ENCODE measurements around the genes WDR4 and U2AF1.

DNA sequence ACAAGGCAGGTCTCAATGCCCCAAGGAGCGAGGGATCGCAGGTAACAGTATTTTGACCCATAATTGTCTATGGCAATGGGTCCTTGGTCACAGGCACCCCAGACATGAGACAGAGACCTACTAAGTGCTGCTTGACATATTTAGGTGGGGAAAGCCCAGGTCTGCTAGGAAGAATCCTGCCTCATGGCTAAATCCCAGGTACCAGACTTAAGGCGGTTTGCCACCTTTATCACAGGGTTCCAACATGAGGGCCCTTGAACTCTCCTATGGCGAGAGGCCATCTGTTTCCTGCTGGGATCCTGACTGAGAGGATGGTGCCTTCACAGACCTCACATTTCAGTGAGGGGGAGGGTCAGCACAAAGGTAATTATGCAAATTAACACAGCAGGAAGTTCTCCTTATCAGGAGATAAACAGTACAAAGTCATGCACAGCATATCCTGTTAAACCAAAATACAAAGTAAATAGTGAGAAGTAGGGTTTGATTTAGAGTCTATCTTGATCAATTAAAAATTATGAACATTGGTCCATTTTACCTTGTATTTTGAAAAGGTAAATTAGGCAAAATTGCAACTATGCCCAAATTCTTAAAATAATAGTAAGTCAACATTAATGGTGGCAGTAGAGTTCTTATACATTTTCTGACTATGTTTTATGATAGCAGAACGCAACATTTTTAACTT is 33.5 kb downstream of the RSPH1 start:
- PRO-cap, 5 experiments = peak in 2 of 5 experiments; most common minus-strand start position 338 of the sequence (in 2)
- RAMPAGE, long total RNA, 2 experiments = no peak in any of the 2 experiments
- RRBS = no CpG with 5 or more reads among the region's 5 CpGs

DNA sequence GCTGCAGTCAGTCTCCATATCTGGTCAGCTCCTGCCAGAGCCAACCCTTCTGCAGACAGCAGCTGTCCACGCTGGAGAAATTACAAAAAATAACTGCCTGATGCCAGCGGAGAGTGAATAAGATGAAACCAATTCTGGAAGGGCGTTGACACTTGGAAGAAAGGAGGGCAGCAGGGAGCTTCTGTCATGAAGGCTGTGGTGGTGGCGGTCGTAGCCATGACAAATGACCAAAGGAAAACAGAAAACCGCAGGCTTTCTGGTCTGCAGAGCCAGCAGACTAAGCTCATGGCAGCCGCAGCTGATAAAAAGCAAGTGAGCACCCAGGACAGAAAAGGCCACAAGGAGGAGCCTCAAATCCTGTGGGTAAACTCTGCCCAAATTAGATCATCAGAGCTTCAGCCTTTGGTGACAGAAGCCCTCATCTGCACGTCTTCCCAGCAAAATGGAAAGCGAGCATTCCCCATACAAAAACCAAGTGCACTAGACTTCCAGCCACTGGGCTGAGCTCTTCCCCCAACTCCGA is 28.8 kb downstream of the RSPH1 start:
- PRO-cap, 5 experiments = no peak in any of the 5 experiments
- RAMPAGE, long total RNA, 2 experiments = no peak in any of the 2 experiments
- RRBS = no CpG with 5 or more reads among the region's 10 CpGs

- PRO-cap, 5 experiments = no peak in any of the 5 experiments
- RAMPAGE, long total RNA, 2 experiments = no peak in any of the 2 experiments
- RRBS = no CpG with 5 or more reads among the region's 21 CpGs
These were observed 25.6 kb downstream of the SLC37A1 start for GRCh38 chr21:42539108-42539852.

DNA sequence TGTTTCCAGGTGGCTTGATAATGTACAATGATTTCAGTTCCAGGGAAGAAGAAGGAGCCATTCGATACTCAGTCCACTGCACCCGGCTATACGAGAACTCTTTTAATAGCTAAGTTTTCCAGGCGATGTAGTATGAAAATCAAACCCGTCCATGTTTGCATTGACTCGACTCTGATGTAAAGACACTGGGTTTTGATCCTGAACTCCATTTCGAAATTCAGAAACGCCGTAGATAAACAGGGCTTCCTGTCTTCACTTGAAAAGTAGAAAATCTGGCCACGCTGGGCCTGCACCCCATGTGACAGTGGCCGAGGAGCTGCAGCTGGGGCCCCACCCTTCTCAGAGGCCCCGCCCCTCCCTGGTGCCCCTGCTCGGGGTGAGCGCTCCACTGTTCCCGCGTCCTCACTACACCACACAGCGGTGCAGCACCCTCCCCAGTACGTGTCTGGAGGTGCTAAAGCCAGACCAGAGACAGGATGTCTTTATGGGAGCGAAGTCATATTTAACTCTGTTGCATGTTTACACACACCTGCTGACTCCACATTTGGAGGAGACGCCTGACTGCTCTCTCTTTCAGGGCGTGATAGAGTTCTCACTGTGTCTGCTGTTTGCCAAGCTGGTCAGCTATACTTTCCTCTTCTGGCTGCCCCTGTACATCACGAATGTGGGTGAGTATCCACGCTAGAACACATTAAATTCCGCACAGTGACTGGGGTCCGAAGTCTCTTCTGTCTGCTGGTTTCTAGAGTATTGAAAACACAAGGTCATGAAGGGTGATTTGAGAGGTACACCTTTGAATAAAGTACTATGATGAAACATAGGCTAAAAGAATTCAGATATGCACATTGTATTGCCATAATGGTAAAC is 48.1 kb downstream of the SLC37A1 start:
- PRO-cap, 5 experiments = no peak in any of the 5 experiments
- RAMPAGE, long total RNA, 2 experiments = no peak in any of the 2 experiments
- RRBS = no CpG with 5 or more reads among the region's 25 CpGs

DNA sequence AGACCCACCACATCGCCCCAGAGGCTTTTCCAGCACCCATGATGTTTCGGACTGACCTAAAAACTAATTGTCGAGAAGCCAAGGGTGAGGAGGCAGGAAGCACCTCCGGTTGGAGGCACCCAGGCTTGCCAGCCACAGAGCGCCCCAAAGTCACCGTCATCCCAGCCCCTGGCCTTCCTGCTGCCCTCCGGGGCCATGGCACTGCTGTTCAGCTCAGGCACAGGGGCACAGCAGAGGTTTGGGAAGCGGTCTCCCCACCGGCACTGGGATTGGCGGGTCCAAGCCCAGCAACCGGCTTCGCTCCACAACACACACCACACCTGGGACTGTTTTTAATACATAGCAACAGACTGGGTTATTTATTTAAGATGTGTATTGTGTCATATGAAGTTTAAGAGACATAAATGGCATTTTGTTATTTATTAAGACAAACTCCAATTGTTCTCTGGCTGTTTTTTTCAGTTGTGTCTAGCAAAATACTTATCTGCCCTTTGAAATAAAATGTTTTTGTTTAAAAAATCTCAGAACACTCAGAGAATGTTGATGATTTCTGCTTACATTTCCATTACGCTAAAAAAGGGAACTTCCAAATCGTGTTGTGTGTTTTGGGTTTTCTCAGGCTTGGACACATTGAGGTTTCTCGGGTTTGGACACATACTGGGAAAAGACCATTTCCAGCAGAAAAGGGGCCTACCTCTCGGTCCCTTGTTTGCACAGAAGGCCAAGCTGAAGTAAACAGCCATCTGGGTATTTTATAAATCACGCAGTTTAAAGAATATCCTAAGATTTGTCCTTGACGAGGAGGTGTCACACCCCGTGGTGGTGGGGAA is 67.5 kb downstream of the SLC37A1 start:
- PRO-cap, 5 experiments = no peak in any of the 5 experiments
- RAMPAGE, long total RNA, 2 experiments = no peak in any of the 2 experiments
- RRBS = 89% methylated on average over 6 of the region's 19 CpGs

GRCh38 chr21:42621060-42621593 is 32.3 kb upstream of the PDE9A start:
- PRO-cap, 5 experiments = no peak in any of the 5 experiments
- RAMPAGE, long total RNA, 2 experiments = no peak in any of the 2 experiments
- RRBS = no CpG with 5 or more reads among the region's 12 CpGs

DNA sequence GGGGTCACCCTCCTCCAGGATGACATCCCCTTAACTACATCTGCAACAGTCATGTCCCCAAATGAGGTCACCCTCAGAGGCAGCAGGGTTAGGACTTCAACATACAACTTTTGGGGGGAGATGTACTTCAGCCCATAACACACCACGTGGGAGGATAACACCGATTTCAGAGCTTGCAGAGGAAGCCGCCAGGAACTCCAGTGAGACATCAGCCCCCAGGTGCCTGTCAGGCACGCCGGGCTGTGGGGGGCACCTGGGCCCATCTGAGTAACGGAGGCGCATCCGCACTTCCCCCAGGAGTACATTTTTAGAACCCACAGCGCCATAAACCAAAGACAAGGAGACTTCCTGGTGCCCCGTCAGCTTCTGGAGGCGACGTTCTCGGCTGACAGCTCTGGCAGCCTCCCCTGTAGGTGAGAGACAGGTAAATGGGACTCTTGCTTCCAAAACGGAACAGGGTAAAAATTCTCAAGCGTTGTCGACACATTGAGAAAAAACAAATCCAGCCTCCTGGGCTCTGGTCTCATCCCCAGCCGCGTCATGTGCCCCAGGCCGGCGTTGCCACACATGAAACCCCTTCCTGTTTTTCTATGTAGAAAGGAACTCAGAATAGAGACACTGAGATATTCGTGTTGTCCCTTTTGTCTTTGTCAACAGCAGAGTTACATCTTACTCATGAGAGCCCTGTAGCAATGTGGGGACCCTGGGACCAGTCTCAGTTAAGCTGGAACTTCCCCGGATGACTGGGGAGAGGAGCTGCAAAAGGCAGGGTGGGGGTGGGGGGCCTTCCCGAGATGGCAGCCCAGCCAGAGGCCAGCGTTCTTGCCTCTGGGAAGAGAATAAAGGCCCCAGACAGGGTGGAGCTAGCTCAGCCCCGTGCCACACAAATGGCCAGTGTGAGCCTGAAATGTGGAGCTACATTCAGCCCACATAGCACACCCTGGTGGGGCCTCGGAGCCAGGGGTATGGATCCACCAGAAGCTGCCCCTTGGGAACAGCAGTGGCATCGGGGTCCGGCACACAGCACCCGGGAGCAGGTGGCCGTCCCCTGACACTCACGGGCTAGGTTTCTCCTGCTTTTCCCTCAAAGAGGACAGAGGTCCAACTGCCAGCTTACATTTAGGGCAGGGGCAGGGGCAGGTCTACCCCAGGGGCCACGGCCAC is 93.5 kb downstream of the PDE9A start:
- PRO-cap, 5 experiments = no peak in any of the 5 experiments
- RAMPAGE, long total RNA, 2 experiments = no peak in any of the 2 experiments
- RRBS = 88% methylated on average over 1 of the region's 32 CpGs

DNA sequence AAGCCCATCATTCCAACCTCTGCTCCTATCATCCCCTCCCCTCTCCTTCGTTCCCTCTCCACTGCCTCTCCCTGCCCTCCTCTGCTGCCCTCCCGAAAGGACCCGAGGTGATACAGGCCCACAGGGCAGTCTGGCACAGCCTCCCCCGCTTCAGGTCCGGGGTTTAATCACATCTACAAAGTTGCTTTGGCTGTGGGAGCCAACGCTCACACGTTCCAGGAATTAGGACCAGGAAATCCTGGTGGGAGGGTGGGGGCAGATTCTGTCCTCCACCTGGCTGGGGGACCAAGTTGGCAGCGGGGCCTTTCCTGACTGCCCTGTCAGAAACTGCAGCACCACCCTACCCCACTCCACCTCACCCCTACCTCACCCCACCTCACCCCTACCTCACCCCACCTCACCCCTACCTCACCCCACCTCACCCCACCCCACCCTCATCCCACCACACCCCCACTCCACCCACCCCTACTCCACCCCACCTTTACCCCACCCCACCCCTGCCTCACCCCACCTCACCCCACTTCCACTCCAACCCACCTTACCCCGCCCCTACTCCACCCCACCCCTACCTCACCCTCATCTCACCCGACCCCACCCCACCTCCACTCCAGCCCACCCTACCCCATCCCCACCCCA is 95.0 kb downstream of the WDR4 start:
- PRO-cap, 5 experiments = no peak in any of the 5 experiments
- RAMPAGE, long total RNA, 2 experiments = no peak in any of the 2 experiments
- RRBS = no CpG with 5 or more reads among the region's 10 CpGs

- PRO-cap, 5 experiments = no peak in any of the 5 experiments
- RAMPAGE, long total RNA, 2 experiments = no peak in any of the 2 experiments
- RRBS = no CpG with 5 or more reads among the region's 13 CpGs
These were observed 48.4 kb downstream of the WDR4 start for GRCh38 chr21:42830814-42831414.

DNA sequence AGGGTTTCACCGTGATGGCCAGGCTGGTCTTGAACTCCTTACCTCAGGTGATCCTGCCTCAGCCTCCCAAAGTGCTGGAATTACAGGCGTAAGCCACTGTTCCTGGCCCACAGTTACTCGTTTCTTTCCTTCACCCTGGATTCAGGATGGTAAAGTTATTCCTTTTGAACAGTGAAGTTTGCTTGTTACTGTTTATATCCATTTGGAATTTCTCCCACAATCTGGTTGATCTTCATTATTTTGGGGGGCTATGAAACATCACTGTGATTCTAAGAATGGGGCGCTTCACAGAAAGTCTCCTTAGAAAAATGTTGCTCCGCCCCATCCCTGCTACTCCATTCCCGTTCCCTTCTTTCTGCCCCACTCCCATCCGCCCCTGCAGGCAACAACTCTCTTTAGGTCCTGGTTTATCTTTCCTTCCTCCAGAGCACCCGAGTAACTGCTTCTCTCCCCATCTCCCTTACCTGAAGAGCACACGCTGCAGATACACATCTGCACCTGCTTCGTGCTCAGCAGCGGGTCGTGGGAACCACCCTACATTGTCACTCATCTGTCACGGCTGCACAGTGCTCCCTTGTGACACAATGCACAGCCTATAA is 42.8 kb downstream of the WDR4 start:
- PRO-cap, 5 experiments = no peak in any of the 5 experiments
- RAMPAGE, long total RNA, 2 experiments = no peak in any of the 2 experiments
- RRBS = no CpG with 5 or more reads among the region's 13 CpGs

DNA sequence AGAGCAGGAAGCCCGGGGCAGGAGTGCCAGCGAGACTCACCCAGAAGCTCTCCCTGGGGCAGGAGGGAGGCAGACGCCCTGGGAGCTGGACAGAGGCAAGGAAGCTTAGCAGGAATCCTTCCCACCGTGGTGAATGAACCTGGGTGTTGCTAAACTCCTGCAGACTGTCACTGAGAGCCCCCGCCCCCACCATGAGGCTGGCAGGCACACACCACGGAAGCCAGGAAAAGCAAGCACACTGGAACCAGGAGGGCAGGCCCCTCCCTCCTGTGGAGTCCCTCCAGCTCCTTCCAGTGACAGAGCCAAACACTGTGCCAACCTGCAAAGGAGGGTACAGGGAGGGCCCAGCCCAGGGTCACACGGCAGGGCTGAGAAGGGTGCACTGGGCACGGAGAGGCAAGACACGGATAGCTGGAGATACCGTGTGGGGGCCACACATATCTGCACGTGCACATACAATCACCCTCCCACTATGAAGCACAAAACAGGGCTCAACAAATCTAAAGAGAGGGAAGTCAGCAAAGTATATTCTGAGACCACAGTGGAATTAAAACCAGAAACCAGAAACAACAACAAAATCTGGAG is 34.6 kb downstream of the WDR4 start:
- PRO-cap, 5 experiments = no peak in any of the 5 experiments
- RAMPAGE, long total RNA, 2 experiments = no peak in any of the 2 experiments
- RRBS = 65% methylated on average over 1 of the region's 11 CpGs

DNA sequence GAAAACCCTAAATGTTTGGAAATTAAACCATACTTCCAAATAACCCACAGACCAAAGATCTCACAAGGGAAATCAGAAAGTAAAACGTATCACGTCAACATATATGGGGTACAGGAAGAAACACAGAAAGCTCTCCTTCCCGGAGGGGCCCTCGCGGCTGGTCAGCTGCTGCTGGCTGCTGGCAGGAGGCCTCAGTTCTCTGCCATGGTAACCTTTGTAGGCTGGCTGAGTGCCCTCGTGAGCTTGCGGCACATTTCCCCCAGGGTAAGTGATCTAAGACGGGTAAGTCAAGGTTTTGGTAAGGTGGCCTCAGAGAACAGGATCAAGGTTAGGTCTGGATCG is 34.1 kb downstream of the WDR4 start:
- PRO-cap, 5 experiments = no peak in any of the 5 experiments
- RAMPAGE, long total RNA, 2 experiments = no peak in any of the 2 experiments
- RRBS = no CpG with 5 or more reads among the region's 9 CpGs

DNA sequence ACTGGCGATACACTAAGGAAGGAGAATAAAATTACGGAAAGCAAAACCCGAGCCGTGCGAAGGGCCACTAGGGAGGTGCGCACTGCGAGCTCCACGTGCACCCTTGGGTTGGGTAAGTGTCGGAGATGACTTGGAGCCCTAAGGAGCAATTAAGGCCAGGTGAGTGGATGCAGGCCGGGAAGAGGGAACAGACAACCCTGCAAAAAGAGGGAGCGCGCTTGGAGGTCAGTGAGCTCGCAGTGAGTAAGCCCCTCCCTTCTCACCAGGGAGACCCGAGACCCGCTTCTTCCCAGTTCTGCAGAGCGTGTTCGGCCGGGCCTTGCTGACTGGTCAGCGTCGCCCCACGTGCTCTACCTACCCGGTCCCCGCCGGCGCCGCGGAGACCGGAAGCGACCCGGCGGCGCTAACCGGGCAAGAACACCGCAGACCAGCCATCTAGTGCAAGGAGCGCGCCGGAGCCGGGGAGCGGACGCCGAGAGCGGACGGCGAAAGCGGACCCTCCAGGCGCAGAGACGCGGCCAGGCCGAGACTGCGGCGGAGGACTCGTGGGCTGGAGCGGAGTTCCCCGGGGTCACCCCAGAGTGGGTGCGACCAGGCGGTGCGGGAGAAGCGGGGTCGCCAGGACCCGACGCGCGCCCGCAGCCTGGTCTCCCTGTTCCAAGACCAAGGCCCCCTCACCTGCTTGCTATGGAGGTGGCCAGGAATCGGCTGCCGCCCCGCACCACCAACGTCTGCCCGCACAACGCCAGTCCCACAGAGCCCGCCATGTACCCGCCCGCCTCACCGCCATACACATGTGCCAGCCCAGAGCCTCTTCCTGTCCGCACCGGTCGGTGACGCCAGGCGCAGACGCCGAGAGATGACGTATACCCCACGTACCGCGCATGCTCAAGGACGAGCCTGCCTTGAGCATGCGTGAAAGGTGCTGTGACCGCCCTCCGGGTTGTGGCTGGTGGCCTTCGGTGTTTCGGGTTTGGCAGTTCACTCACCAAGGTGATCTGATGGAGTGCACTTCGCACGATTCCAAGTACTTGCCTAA is at the start of gene WDR4:
Gene WDR4 (minus strand): TSS at position 811 of the 1,039 bp plus-strand sequence.
- PRO-cap, 5 experiments = peak in 5 of 5 experiments; most common plus-strand start position 988 of the sequence (in 3); most common minus-strand start position 835 of the sequence (in 4)
- RAMPAGE, long total RNA, 2 experiments = no peak in any of the 2 experiments
- RRBS = 1% methylated on average over 31 of the region's 93 CpGs

GRCh38 chr21:43031108-43031828 is 44.4 kb downstream of the CBS start:
- PRO-cap, 5 experiments = no peak in any of the 5 experiments
- RAMPAGE, long total RNA, 2 experiments = no peak in any of the 2 experiments
- RRBS = no CpG with 5 or more reads among the region's 14 CpGs

GRCh38 chr21:43107471-43107670 is at the start of gene U2AF1:
TSS of gene U2AF1 (minus strand) at chr21:43107570.
- PRO-cap, 5 experiments = peak in 1 of 5 experiments; most common minus-strand start chr21:43107567 (in 1)
- RAMPAGE, long total RNA, 2 experiments = start-site peak on the minus strand in 2 of 2 experiments, at chr21:43107560-43107583 at its widest, 131 to 240 reads per replicate
- RRBS = no CpG with 5 or more reads among the region's 31 CpGs

GRCh38 chr21:43193881-43194565 is 25.2 kb downstream of the CRYAA start:
- PRO-cap, 5 experiments = no peak in any of the 5 experiments
- RAMPAGE, long total RNA, 2 experiments = no peak in any of the 2 experiments
- RRBS = 37% methylated on average over 6 of the region's 14 CpGs

GRCh38 chr21:43373008-43373864 is 53.7 kb downstream of the SIK1 start:
- PRO-cap, 5 experiments = no peak in any of the 5 experiments
- RAMPAGE, long total RNA, 2 experiments = no peak in any of the 2 experiments
- RRBS = no CpG with 5 or more reads among the region's 29 CpGs

GRCh38 chr21:43619341-43619810 is 39.9 kb downstream of the HSF2BP start:
- PRO-cap, 5 experiments = no peak in any of the 5 experiments
- RAMPAGE, long total RNA, 2 experiments = no peak in any of the 2 experiments
- RRBS = no CpG with 5 or more reads among the region's 4 CpGs

DNA sequence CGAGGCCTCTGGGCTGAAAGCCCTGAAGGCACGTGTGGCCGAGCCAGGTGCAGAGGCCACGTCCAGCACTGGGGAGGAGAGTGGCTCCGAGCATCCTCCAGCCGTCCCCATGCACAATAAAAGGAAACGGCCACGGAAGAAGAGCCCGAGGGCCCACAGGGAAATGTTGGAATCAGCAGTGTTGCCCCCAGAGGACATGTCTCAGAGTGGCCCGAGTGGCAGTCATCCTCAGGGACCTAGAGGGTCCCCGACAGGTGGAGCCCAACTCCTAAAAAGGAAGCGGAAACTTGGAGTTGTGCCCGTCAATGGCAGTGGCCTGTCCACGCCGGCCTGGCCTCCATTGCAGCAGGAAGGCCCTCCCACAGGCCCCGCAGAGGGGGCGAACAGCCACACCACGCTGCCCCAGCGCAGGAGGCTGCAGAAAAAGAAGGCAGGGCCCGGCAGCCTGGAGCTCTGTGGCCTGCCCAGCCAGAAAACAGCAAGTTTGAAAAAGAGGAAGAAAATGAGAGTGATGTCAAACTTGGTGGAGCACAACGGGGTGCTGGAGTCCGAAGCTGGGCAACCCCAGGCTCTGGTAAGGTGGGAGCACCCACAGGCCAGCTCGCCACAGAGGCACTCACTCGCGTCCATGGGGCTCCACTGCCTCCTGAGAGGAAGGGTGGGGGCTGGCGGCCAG is 28.4 kb downstream of the RRP1B start:
- PRO-cap, 5 experiments = no peak in any of the 5 experiments
- RAMPAGE, long total RNA, 2 experiments = no peak in any of the 2 experiments
- RRBS = no CpG with 5 or more reads among the region's 26 CpGs

- PRO-cap, 5 experiments = no peak in any of the 5 experiments
- RAMPAGE, long total RNA, 2 experiments = no peak in any of the 2 experiments
- RRBS = no CpG with 5 or more reads among the region's 3 CpGs
These were observed 1.5 kb downstream of the PDXK start for GRCh38 chr21:43720544-43720806.

All from liver (tissue), 9 donors.